Neuron (in vitro differentiated cells): Measurements from ENCODE around the genes RGCC and VWA8.

DNA sequence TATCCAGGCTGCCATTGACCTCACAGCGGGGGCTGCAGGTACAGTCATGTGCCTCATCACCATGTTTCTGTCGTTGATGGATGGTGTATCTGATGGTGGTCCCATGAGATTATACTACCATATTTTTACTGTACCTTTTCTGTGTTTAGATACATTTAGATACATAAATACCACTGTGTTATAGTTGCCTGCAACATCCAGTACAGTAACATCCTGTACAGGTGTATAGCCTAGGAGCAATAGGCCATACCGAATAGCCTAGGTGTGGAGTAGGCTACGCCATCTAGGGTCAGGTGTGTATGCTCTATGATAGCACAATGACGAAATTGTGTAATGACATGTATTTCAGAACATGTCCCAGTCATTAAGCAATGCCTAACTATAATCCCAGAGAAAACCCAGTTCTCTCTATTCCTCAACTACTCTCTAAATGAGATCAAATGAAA, 3.9 kb downstream of the SLC25A15 start:
- PRO-cap = no peak

GRCh38 chr13:40801266-40802352, 12.2 kb downstream of the SLC25A15 start:
- PRO-cap = no peak

GRCh38 chr13:40869246-40869985, 80.0 kb downstream of the SLC25A15 start:
- PRO-cap = no peak

DNA sequence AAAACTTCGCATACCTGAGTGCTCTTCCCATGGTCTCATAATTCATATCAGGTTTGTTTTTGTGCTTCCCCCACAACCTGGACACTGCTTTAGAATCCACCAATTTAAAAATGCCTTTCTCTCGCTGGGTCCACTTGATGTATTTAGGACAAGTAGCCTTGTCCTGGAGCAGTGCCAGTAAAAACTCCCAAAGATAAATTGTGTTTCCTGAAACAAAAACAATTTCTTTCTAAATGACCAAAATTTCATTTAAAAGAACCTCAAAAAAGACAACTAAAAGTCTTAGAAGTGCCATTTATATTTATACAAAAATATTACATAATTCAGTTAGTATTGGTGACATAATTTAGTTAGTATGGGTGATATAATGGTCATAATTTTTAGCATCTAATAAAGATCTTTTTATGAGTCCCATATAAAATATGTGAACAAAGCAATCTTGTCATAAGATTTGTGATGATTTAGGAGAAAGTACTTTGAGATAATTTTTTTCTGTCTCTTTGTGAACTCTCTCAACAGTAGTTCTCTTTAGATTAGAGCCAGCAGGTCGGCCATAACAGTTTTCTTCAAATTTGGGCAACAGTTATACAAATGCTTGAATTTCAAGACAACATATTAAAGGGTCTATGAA, 76.1 kb downstream of the ELF1 start:
- PRO-cap = no peak

GRCh38 chr13:40958468-40959044, 60.6 kb downstream of the ELF1 start:
- PRO-cap = no peak

GRCh38 chr13:40999346-41000031, 19.6 kb downstream of the ELF1 start:
- PRO-cap = no peak

GRCh38 chr13:41019596-41019967, 466 bp upstream of the ELF1 start:
- PRO-cap = no peak

GRCh38 chr13:41053332-41054067, 7.8 kb upstream of the WBP4 start:
- PRO-cap = no peak

DNA sequence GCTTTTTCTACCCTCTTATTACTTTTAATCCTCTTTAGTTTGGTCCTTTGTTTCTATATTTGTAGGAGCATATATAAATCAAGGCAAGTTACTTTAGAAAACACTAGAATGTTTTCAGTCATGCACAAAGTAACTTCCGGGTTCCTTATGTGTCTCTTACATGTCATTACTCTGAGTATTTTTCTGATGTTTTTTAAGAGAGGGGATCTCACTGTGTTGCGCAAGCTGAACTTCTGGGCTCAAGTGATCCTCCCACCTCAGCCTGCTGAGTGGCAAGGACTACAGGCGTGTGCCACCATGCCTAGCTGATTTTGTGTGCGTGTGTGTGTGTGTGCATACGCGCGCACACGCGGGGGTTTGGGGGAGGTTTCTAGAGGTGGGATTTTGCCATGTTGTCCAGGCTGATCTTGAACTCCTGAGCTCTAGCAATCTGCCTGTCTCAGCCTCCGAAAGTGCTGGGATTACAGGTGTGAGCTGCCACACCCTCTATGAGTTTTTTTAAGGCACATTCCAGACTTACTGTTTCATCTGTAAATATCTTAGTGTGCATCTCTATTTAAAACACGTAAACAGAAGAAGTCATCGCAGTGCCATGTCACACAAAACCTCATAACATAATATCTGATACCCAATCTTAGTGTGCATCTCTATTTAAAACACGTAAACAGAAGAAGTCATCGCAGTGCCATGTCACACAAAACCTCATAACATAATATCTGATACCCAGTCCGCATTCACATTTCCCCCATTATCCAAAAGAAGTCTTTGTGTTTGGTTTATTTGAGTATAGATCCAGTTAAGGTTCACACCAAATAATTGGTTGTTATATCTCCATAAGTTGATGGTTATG, 45.0 kb downstream of the NAA16 start:
- PRO-cap = no peak

DNA sequence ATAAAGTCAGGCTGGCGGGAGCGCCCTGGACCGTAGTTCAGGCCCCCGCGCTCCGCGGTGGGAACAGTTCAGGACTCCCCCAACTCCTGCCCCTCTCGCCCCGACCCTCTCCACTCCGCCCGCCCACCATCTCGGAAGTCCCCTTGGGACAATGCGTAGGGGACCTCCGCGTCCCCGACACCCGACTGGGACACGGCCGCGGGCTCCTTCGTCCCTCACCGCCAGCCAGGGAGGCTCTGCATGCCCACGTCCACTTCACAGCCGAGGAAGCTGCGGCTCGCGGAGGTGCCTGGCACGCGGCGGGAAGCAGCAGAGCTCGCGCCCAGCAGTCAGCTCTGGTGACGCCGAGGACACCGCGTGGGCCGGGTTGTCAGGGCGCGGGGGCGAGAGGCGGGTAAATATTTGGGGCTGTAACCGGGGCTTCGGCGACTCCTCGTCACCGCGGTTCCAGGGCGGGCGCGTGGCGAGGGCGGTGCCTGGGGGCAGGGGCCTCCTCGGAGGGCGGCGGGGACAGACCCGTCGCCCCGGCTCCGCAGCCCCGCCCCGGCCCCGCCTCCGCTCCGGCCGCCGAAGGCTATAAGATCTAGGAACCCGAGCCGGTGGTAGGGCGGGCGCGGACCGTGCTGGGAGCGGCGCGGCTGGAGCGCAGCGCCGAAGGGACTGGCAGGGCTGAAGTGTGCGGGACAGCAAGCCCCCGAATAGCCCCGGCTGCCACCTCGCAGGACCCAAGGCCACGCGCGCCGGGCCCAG, at the start of gene RGCC:
Gene RGCC (plus strand): TSS at position 605 of the 750 bp plus-strand sequence.
- PRO-cap = bidirectional peak, plus-strand start at position 605 of the sequence, minus-strand start at position 274 of the sequence

- PRO-cap = no peak
These were observed 35.3 kb downstream of the RGCC start for GRCh38 chr13:41492150-41493515.

DNA sequence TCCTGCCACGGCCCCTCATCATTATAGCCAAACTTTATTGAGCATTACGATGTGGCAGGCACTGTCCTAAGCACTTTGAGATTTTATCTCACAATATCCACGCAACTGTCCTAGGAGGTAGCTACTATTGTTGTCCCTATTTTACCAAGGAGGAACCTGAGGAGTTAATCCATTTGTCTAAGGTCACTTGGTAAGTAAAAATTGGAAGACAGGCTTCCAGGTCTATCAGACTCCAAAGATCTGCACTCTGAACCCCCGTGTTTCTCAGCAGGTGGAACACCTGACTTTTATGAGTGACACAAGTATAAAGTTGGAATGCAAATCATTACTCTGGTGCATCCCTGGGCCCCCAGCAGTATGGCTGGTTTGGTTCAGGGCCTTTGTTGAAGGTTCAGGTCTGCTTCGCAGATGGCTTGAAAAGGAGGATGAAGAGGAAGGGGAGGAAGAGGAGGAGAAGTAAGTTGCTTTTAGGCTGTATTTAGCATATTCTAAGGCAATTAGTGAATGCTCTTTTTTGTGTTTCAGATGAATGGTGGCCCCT, 46.0 kb downstream of the RGCC start:
- PRO-cap = no peak

GRCh38 chr13:41554860-41555414, 97.6 kb downstream of the RGCC start:
- PRO-cap = no peak

DNA sequence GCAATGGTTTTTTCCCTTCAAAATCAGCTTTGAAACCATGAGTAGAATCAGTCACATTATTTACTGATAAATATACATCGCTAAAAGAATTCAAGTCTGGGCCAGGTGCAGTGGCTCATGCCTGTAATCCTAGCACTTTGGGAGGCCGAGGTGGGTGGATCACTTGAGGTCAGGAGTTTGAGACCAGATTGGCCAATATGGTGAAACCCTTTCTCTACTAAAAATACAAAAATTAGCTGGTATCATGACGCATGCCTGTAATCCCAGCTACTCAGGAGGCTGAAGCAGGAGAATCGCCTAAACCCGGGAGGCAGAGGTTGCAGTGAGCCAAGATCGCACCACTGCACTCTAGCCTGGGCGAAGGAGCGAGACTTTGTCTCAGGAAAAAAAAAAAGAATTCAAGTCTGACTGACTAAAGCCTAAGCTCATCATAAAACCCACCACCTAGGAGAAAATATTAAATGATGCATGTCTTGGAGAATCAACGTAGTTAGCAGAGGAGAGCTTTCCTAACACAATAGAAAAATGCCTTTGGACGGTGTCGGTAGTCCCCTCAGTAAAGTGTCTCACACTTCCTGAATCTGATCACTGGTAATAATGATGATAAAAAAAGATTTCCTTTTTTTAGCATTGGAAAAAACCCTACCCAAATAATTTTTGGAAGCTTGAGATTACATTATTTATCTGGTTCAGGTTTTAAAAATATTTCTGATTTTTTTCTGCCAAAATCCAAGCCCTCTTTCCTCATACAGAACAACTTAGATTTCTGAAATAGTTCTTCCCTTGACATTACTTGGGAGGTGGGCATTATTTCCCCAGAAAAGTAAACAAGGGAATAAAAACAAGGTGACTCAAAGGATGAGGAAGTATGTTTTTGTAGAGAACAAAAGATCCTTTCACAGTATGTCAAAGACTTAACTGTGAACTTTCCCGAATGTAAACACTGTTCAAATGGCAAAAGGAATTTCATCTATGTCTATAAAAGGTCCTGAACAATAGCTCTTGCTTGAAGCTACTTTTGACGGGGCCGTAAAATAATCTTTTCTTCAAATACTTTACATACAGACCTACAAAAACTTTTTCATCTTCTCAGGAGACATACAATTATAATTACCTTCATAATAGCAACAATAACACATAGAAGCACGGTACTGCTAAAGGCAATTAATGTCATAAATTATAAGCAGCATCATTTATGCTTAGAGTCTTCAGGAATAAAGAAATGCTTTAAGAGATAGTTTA, 190.7 kb downstream of the RGCC start:
- PRO-cap = no peak

DNA sequence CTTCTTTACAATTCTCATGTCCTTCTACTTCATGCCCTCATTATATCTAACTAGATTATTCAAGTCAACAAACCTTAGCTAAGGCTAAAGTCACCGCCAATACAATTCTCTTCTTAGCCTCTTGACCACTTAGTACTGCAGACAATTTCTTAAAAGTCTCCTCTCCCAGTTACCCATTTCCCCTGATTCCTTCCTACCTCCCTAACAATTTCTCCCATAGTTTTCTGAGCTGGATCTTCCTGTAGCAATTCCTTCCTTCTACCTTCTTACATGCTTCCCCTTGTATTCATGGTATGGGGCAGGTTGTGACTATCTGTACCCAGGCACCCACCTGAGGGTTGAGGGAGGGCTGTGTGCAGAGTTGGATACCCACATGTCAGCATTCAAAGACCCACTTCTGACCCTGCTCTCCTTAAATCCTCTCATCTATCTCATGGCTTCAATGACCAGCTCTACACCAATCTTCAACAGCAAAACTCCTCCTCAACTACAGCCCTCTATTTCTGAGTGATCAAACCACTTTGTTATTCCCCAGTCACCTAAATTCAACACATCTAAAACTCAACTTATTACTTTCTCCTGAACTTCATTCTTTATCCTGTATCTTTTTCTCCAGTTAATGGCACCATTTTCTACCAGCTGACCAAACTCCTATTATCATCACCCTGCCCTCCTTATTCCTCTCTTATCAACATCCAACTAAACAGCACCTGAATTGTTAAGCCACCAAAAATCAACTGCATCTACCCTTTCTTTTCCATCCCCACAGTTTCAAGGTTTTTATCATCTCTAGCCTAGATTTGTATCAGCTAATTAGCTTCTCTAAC, 180.9 kb downstream of the VWA8 start:
- PRO-cap = no peak

- PRO-cap = bidirectional peak, plus-strand start at chr13:41960855, minus-strand start at chr13:41961108; bidirectional peak, plus-strand start at chr13:41961385, minus-strand start at chr13:41961394; unidirectional peak, minus-strand start at chr13:41961472
These were observed at the start of gene VWA8 for GRCh38 chr13:41961038-41961761. VWA8 (minus strand) TSS chr13:41961109.

- PRO-cap = no peak
These were observed 59.9 kb downstream of the DGKH start for GRCh38 chr13:42108264-42108897.

GRCh38 chr13:42313345-42314032, 41.5 kb downstream of the AKAP11 start:
- PRO-cap = no peak

DNA sequence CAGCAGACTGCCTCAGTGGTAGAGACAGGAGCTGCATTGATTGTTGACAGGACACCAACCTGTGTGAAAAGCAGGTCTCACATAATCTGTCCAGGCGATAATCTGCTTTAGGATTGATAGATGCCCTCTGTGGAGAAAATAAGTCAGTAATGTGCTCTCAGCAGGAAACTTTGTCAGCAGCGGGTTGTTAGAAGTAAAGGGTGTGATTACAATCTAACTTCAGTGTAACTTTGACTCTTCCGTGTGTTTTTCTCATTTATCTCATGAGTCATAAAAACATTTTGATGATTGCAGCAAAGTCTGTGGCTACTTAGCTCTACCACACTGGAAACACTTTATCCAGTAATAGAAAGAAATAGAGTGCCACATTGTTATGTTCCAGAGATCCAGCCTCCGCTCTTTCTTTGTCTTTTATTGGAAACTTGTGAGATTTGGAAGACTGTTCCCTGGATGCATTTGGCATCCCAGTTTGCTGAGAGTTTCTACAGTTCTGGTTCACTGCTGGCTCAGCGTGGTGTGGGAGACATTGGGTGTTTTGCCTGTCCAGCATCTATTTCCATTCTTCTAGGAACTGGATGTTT, 121.3 kb downstream of the AKAP11 start:
- PRO-cap = no peak

DNA sequence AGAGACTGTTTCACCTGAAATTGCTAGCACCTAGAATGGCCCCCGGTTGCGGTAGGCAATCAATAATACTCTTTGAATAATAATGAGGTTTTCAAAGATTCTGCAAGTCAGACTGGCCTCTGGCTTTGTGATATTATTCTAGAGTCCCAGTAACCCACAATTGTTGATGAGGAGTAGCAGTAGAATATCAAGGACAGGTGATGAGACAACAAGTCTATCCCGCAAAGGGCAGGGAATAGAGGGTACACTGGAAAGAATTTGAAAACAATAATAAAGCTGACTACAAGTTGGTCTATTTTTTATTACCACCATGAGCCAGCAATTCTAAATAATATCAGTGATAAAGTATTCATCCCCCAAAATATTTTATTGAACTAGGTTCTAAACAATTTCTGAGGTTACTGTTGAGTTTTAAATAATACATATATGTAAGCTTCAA, 9.4 kb downstream of the FAM216B start:
- PRO-cap = no peak